Penis (tissue), 1 donor: ENCODE data around the genes ARHGDIG, RAB40C and RHBDL1.

- PRO-cap: no peak
Observed at GRCh38 chr16:16622-17394, 36.6 kb downstream of the POLR3K start.

GRCh38 chr16:25920-26339 is 27.5 kb downstream of the POLR3K start:
- PRO-cap: no peak

- PRO-cap: no peak
Observed at GRCh38 chr16:64605-65077, 7.8 kb downstream of the RHBDF1 start.

DNA sequence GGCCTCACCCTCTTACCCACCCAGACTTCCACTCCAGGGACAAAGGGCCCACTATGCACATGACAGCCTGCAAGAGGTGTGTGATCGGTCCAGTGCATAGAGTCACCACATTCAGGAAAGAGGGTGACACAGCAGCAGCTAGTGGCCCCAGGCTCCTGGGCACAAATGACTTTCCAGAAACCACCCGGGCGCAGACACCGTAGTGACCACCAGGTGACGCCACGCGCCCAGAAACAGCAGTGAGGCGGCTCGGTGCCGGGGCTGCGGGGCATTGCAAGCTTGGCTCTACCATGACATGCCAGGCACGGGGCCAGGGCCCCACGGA is 6.8 kb downstream of the RHBDF1 start:
- PRO-cap: no peak

GRCh38 chr16:123888-124570 is 14.4 kb downstream of the NPRL3 start:
- PRO-cap: no peak

DNA sequence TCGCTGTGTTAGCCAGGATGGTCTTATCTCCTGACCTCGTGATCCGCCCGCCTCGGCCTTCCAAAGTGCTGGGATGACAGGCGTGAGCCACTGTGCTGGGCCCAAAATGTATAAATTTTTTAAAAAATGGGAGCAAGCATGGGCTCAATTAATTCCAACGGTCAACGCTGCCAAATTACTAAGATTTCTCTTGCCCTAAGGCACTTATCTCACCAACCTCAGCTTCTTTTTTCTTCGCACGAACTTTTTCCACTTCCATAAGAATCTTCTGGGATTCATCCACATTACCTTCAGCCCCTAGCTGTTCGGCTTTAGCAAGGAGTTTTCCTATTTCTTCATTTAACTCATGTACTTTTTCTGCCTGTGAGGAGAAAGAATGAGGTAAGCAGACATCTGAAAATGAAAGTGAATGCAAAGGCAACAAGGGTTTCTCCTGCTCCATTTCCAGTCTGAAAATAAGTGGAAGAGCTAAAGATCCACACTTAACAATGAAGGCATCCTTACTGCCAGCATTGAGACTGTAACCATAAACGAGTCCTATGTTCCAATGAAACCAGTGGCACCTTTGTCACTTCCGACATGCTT is 23.4 kb downstream of the LUC7L start:
- PRO-cap: no peak

DNA sequence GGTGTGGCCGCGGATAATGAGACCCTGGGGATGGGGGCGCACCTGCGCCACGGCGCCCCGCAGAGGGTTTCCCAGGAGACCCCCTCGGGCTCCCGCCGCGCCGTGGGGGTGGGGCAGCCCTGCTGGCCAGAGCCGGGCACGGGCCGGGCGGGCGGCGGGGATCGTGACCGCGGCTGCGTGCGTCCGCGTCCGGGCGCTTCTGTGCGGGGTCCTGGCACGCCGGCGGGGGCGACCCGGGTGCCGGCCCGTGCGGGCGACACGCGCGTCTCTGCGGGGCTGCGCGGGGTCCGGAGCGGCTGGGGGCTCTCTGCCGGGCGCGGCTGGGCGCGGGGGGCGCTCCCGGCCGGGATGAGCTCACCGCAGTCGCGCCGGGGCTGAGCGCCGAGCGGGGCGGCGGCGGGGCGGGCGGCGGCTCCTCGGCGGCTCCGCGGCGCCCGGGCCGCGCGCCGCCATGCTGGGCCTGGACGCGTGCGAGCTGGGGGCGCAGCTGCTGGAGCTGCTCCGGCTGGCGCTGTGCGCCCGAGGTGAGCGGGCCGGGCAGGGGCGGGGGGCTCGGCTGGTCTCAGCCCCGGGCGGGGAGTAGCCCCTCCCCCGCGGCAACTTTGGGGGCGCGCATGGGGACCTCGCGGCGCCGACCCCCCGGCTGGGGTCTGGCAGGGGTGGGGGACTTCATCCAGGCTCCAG is at the start of gene ARHGDIG:
ARHGDIG (plus strand) TSS at position 362 of the 684 bp plus-strand sequence.
- PRO-cap: no peak

- PRO-cap: no peak
Observed at GRCh38 chr16:330089-330737, 22.3 kb downstream of the AXIN1 start.

DNA sequence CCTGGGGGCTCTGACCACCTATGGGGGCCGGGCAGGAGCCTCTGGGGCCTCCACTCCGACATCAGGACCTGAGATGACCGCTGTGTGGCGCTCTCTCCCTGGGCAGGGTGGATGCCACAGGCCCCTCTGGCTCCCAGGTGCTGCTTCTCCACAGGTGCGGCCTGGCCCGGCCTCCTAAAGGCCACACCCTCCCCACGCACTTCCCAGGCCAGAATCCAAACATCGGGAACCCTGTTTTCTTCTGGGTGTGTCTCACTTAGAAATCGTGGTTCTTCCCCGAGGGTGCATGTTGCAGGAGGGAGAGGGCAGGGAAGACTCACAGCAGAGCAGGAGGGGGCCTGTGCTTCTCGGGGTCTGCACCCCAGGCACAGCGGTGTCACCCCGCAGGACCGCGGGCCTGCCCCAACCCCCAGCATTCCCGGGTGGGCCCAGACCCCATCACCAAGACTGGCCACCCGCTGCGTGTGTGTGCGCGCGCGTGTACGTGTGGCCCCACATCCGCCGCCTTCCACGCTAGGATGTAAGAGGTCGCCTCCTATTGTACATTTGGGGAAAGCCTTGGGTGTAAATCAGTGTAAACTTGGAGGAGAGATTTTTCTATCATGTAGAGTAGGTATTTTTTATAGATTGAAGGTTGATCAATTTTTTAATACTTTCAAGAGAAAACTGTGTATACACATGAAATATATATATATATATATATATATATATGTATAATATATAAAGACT is 5.8 kb upstream of the CAPN15 start:
- PRO-cap: no peak

DNA sequence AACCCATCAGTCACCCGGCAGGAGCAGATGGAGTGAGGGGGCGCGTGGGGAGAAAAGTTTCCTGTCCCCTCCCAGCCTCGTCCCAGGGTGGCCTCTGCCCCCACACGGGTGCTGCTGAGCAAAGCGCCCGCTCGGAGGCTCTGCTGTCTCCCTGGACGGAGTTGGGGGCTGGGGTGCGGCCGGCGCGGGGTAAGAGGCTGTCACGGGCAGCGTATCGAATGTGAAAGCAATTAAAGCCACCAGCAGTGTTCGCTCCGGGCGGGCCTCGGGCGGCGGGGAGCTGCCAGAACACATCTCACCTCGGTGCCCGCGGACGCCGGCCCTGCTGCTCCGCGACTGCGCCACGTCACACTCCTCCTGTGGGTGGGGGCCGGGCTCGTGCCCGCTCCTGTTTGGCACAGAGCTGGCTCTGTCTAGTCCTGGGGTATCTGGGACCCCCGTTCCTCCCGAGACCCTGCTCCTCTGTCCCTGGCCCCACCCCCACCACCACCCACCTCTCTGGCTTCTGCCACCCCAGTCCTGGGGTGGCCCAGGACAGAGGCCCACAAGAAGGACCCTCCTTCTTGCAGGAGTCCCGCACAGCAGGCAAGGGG is 5.1 kb upstream of the PRR35 start:
- PRO-cap: bidirectional peak, plus-strand start at position 293 of the sequence, minus-strand start at position 204 of the sequence

DNA sequence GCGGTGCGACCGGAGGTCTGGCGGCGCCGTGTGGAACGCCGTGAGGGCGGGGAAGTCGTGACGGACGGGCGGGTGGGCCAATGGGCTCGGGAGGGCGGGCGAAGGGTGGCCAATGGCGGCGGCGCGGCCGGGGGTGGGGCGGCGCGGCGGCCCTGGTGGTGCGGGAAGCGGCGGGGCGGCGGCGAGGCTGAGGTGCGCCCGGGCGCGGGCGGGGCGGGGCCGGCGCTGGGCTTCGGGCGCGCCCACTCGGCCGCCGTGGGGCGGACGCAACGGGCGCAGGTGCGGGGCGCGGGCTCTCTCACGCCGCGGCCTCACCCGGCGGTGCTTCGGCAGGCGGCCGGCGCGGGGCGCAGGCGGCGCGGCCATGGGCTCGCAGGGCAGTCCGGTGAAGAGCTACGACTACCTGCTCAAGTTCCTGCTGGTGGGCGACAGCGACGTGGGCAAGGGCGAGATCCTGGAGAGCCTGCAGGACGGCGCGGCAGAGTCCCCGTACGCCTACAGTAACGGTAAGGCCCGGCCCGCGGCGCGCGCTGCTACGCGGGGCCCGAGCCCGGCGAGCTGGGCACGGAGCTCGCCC is at the start of gene RAB40C:
RAB40C (plus strand) TSS at position 139 of the 577 bp plus-strand sequence.
- PRO-cap: bidirectional peak, plus-strand start at position 163 of the sequence, minus-strand start outside the sequence

DNA sequence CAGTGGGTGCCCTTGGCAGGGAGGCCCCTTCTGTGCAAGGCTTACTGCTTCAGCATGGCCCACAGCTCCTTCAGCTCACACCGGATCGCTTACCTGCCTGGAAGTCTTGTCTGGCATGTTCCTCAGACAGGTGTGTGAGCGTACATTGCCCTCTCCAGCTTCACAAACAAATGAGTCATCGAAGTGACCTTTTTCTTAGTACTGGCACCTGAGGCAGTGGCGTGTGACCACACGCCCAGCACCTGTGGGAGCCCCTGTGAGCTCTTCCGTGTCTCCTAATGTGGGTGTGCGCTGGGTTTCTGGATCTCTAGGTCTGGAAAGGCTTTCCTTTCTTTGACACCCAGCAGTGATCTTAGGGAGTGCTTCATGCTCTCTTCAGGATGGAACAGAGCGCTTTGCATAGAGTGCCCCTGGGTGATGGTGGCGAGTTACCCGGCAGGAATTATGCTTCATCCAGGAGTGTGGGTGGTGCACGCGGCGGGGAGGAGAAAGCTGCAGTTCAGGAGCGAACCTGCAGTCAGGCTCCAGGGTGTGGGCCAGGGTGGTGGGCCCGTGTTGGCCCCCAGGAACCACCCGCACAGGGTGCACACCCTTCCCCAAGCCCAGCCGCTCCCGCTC is 3.7 kb downstream of the RAB40C start:
- PRO-cap: no peak

DNA sequence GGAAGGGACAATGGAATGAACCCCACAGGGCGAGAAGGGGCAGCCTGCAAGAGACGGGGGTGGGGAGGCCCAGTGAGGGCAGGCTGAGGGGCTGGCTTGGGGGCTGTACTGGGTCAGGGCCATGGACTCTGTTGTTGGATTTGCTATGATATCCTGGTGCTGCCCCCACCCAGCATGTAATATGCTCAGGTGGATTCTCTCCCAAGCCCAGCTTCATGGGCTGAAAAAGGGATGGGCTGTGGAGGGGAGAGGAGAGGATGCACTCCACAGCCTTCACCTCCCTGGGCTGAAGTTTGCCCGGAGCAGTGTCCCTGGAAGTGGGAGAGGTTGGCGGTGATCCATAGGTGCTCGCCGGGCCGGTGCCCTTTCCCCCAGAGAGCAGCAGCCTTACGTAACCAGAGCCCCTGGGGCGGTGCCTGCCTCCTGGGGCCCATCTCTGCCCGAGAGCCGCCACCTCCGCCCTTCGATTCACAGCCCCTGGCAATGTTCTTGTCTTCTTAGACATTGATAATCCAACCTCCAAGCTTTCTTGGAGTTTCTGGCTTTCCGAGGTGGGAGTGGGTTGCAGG is 3.4 kb upstream of the WDR90 start:
- PRO-cap: no peak

GRCh38 chr16:675397-676193 is at the start of gene RHBDL1:
Gene RHBDL1, plus strand, starts transcription at chr16:675671.
- PRO-cap: no peak

GRCh38 chr16:727448-728110 is 673 bp downstream of the HAGHL start:
- PRO-cap: no peak

- PRO-cap: no peak
Observed at GRCh38 chr16:737190-737551, 3.6 kb downstream of the CIAO3 start.

- PRO-cap: no peak
Observed at GRCh38 chr16:825815-826124, 25.2 kb upstream of the GNG13 start.

DNA sequence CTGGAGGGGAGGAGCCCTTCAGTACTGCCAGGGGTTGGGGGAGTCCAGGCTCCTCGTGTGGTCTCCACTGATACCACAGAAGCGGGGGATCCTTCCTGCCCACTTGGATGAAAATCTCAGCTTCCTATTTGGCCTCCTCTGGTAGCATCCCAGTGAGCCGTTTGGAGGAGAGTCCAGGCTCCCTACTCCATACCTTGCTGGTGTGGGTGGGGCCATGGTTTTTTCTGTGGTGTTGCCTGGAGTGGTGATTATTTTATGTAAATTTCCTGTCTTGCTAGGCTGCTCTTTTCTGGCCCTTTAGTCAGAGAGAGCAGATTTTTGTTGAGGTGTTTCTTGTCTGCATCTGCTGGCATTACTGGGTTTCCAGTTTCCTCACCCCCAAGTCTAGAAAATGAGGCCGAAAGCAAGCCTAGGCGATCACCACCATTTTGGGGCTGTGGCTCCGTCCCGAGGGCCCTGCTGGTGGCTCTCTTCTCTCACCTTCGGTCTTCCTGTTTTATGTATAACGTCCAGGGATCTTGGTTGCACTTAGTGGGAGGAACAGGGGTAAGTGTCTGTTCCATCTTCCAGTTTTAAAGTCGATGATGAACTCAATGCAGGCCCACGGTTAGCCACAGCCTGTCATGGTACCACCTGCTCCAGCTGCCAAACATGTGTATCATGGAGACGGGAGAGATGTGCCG is 66.1 kb upstream of the GNG13 start:
- PRO-cap: no peak

- PRO-cap: no peak
Observed at GRCh38 chr16:874330-874759, 73.8 kb upstream of the GNG13 start.

DNA sequence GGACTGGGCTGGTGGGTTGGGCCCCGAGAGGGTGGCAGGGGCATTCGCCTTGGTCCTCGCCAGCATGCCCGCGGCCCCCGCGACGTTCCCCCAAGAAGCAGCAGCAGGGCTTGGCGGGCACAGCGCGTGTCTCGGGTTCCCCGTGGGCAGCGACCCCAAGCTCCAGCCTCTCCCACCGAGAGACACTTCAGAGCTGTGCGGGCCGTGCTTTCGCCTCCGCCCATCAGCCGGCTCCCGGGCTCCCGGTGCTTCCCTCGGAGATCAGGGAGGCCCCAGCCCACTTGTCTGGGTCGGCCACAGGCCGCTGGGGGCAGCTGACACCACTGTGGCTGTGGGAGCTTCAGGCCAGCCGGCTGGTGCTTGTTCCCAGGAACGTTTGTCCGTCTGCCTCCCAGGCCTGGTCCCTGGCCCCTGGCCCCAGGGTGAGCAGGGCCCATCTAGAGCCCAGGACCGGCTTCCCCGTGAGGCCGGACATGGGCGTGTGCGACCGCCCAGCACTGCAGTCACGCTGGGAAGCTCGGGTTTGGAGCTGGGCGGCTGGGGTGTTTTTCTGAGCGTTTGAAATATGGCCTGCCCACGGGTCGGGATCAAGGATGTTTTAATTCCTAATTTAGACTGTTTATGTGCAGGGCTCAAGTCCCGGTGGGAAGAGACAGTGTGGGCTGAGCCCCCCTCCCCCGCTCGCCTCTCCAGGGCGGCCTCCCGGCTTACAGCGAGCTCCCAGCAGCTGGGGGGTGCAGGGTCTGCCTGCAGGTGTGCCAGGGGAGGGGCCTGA is 16.7 kb downstream of the CACNA1H start:
- PRO-cap: bidirectional peak, plus-strand start at position 502 of the sequence, minus-strand start at position 518 of the sequence